NB4 (cell line): ENCODE measurements around a stretch of chr3.

DNA sequence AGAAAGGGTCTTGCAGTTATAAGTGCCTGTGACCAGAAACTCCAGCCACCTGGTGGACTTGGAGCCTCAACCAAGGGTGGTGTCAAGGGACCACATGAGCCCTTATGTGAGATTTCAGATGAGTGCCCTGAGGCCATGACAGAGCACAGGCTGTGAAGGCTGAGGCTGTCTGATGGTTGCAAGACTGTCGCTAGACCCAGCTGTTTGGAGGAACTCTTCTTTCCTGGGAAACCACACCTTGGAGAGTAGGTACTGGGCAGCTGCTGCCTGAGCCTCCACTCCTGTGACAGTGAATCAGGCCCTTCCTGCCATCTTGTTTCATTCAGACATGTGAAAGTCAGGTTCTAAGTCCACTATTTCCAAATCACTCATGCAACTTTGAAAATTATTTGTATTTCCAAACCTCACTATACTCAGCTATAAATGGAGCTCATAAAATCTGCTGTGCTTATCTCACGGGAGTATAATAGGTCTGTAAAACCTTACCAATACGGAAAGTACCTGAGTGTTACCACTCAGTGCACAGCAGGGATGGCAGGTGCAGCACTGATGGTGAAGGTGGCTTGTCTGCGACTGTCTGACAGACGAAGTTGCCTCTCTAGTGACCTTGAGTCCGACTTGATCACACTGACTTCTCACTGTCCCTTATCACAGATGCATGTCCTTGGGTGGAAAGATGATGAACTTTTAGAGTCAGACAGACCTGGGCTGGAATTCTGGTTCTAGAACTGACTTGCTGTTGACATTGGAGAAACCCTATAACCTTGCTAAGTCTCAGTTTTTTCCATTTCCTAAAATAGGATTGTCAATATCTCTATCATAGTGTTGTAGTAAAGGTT, 99.3 kb downstream of the RPL39L start:
- RRBS, result no CpG with 5 or more reads among the region's 6 CpGs

DNA sequence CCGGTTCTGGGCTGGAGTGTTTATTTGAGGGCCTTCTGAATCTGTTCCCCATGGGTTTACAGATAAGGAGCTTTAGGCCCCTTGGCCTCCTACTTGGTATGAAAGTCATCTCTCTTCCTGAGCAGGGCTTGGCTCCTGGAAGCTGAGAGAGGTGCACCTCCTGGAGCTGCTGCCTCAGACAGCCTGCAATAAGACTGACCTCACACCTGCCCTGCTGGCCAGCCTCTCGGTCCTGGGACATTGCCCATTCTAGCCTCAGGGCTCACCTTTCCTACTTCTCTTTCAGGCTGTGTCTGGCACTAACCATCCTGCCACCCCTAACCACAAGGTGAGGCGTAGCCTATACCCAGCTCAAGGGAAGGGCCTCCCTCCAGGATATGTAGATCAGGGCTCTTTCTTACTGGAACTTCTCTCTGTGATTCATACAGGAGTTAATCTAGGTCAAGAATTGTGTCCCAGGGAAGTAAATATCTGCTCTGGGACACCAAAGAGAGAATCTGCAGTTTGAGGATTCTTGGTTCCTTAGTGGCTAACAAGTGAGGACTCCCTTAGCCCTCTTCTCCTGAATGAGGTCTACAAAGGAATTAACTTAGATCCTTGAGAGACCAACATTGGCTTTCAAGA, 10.2 kb upstream of the RTP1 start:
- RRBS, result no CpG with 5 or more reads among the region's 3 CpGs

- RRBS, result no CpG with 5 or more reads among the region's 1 CpG
These were observed 1.6 kb downstream of the MASP1 start for GRCh38 chr3:187289851-187290452.

- RRBS, result no CpG with 5 or more reads among the region's 3 CpGs
These were observed 132.5 kb downstream of the SST start for GRCh38 chr3:187537726-187538084.

DNA sequence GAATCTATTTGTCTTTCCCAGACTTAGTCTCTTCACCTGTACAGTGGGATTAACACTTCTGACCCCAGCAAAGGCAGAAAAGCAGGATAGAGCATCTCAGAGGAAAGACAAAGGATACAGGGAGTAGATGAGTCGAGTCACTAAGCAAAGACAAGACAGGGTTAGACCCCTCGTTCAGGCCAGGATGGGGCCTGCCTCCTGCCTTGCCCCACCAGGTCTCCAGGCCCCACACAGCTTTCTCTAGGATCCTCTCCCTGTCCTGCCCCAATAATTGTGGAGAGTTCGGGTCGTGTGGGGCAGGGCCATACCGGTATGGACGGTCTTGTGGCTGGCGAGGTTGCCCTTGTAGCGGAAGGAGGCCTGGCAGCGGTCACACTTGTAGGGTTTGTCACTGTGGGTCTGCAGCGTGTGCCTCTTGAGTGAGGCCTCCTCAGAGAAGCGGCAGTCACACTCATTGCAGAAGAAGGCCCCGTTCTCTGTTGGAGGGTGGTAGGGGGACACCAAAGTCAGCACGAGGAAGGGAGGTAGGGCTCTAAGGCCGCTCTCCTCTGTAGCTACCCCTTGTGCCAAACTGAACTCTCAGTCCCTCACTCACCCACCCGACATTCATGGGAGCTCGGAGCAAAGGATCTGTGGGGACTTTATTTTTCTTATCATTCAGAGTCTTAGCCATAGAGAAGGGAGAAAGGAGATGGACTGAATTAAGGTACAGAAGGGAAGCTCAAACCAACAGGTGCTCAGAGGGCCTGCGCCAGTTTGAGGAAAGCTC, 18.7 kb downstream of the BCL6 start:
- RRBS, result no CpG with 5 or more reads among the region's 17 CpGs

DNA sequence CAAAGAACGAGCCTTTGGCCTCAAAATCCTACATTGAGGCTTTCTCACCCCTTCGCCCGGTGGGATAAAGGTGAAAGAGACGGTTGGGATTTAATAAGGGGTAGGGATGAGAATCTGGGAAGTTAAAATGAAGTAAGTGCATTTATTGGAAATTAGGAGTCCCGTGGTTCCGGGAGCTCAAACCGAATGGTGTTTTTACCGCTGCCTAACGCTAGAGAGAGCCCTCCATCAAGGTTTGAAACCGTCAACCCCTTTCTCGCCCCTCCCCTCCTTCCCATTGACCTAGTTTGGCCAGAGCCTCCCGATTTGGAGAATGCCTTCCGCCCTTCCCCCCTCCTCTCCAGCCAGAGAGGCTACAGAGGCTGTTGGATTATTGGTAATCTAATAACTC, 6.5 kb downstream of the BCL6 start:
- RRBS, result 0% methylated on average over 2 of the region's 13 CpGs

DNA sequence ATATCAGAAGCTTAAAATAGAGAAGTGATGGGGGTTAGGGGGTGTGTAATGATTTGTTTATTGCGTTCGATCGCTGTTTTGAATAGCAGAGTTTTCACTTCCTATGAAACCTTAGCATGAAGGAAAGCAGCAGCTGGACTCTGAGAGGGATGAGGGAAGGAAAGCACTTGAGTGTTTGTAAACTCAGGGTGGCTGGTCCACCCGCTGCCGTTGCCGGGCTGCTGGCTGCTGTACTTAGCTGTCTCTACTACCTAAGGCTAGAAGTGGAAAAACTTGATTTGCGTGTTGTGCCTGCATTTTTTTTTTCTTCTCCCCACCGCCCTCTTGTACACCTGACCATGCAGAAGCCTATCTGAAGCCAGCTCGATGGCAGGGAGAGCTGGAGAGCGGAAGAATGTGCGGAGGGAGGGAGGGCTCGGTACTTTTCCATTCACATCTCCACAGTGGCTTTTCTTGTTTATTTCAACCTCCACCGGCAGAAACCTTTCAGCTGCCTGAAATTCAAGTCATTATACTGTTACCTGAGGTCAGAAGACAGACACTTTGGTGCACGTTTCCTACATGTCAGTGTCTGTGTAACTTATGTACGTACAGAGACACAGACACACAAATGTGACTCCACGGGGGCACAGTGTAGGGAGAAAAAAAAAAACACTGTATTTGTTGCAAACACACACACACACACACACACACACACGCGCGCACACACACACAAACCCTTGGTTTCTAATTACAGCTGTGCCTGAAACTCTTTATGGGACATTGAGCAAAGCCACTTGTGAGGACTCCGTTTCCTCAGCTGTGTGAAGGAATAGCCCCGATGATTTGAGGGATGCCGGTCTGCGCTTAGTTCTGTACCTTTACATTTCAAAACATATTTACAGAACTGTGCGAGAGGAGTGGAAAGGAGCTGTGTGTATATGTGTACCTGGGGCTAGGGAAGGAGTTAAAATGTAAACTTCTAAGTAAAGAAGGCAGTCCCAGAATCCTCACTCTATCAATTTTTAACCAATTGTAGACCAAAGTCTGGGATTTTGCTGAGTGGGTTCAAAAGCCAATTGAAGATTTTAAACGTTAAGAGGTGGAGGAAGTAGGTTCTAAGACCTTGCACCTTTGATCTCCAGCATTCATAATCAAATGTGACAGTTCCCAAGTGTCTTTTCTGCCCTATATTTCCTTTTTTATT, 5.1 kb upstream of the BCL6 start:
- RRBS, result no CpG with 5 or more reads among the region's 25 CpGs

DNA sequence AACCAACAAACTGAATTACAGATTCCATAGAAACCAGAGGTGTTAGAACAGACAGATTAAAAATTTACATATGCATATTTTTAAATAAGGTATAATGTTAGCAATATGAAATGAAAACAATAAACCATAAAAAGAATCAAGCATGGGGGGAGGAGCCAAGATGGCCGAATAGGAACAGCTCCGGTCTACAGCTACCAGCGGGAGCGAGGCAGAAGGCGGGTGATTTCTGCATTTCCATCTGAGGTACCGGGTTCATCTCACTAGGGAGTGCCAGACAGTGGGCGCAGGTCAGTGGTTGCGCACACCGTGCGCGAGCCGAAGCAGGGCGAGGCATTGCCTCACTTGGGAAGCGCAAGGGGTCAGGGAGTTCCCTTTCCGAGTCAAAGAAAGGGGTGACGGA, 117.1 kb upstream of the BCL6 start:
- RRBS, result 98% methylated on average over 3 of the region's 16 CpGs

DNA sequence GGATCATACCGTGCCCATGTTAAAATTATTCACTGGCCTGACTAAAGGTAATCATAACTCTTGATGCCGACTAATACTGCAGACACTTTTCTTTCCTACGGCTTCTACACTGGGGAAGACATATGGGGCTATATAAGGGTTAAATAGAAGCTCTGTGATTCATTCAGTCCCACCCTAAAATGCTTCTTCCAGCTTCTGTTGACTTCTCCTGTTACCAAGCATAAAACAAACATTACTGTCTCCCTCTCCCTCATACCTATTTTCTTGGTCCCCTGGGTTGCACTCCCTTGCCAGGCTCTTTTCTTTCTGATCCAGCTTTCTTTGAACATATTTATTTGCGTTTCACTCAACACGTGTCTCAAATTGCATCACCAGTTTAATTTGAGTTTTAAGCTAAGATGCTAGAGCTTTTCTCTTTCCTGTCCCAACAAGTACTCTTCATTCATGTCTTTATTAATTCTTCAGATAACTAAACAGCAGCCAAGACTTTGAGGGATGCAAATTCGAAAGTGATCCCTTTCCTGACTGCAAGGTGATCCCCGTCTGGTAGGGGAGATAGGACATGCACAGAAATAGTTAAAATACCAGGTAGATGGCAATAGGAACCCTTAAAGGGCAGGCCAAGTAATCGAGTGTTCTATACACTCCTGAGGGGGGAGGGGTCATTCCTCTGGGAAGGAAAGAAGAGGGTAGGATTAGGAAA, 198.5 kb upstream of the BCL6 start:
- RRBS, result no CpG with 5 or more reads among the region's 8 CpGs

- RRBS, result no CpG with 5 or more reads among the region's 6 CpGs
These were observed 77.9 kb upstream of the LPP start for GRCh38 chr3:188075920-188076546.

DNA sequence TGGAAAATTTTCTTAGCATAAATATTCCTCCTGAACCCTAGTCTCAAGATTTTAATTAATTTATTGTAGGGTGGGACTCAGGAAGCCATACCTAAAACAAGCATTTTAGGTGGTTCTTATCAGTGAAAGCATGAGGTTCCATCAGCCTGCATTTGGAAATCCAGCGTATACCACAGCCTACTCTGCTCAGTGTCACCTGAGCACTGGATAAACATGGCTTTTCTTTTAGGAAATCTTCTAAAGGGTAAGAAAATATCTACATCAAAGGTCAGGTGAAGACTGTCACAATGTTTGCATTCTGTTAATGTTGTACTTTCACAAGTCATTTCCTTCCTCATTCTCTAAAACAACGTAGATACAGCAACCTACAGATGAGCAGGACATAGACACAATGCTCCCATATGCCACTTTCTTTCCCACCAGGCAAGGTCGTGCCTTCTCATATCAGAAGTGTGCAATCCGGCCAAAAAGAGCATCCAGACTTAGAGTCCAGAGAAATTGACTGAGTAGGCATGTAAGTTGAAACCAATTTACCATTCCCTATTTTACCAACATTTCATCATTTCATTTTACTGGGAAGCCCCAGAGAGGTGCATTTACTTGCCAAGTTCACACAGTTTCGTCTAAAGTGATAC, 30.8 kb upstream of the LPP start:
- RRBS, result no CpG with 5 or more reads among the region's 5 CpGs

DNA sequence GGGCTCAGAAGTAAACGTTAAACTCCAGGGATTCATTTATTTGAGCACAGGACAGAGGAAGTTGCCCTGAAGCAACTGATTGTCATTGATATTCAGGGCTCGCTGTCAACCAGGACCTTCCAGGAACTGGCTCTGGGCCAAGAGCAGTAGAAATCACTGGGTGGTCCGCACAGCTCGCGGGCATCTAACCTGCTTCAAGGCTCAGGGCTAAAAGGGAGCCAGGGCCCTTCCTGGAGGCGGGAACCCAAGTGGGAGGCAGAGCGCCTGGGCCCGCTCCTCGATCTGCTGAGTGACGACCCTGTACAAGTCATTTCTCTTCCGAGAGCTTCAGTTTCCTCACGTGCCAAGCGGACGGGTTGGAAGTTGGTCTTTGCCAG, 994 bp upstream of the LPP start:
- RRBS, result no CpG with 5 or more reads among the region's 14 CpGs

DNA sequence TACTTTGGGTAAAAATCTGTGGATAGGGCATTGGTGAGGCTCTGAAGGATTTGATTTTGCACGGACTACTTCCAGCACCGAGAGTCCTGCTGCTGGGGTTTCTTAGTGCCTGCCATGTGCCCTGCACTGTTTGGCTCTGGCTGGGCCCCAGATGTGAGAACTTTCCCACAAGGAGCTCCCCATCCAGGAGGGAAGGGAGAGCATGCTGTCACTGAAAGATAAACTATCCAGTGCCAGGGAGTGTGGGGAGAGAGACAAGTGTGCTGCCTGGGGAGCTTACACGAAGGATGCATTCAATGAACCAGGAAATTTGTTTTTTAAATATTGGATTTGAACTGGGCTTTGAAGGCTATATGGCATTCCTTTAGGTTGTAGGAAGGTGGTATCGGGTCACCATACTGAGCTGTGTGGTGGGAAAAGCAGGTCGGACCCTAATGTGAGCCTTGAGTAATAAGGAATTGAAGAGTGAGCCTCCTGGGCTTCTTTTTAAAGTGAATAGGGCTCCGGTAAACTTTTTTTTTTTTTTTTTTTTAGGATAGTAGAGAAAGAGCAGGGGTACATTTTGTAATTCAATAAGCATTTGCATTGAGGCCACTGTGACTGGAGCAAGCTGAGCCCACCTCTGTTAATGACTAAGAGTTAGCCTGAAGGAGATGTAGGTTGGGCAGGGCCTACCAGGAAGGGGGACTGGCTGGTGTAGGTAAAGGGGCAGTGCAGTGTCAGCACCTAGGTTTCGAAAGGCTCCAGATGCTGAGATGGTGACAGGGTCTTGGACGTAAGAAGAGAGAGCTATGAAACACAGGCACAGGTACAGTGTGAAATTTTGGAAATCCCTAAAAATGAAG, 30.4 kb downstream of the LPP start:
- RRBS, result no CpG with 5 or more reads among the region's 8 CpGs

- RRBS, result no CpG with 5 or more reads among the region's 3 CpGs
These were observed 61.6 kb downstream of the LPP start for GRCh38 chr3:188215411-188216109.

DNA sequence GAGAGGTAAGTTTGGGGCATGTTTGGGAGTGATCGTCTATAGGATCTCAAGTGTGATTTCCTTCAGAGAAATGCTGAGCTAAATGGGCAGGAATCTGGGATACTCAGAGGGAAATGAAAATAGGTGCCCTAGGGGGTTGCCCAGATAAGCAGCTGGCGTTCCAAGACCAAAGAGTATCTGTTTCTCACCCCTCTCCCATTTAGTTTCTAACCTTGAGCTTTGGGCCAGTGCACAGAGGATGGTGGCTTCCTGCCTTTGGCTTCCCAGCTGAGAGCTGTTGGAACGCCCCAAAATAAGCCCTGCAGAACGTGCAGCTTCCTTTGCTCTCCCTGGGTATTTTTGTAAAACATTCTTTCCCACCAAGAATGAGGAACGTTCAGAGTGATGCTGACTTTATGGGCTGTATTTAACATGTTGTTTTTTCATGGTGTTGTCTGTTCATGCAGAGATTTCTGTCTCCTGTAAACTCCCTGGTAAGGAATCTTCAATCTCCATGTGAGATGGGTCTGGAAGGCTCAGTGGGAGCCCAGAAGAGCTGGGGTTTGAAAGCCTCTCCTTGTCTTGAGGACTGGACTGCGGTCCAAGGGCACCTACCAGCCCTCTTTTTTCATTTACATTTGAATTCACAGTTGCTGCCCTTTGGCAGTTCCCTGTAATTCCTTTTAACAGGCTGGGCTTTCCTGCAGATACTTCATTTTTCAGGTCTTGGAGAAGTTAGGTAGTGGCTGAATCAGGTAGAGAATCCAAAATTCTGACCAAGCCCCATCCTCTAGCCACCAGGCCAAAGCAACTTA, 63.8 kb downstream of the LPP start:
- RRBS, result no CpG with 5 or more reads among the region's 6 CpGs

GRCh38 chr3:188295653-188296272, 141.8 kb downstream of the LPP start:
- RRBS, result no CpG with 5 or more reads among the region's 7 CpGs

DNA sequence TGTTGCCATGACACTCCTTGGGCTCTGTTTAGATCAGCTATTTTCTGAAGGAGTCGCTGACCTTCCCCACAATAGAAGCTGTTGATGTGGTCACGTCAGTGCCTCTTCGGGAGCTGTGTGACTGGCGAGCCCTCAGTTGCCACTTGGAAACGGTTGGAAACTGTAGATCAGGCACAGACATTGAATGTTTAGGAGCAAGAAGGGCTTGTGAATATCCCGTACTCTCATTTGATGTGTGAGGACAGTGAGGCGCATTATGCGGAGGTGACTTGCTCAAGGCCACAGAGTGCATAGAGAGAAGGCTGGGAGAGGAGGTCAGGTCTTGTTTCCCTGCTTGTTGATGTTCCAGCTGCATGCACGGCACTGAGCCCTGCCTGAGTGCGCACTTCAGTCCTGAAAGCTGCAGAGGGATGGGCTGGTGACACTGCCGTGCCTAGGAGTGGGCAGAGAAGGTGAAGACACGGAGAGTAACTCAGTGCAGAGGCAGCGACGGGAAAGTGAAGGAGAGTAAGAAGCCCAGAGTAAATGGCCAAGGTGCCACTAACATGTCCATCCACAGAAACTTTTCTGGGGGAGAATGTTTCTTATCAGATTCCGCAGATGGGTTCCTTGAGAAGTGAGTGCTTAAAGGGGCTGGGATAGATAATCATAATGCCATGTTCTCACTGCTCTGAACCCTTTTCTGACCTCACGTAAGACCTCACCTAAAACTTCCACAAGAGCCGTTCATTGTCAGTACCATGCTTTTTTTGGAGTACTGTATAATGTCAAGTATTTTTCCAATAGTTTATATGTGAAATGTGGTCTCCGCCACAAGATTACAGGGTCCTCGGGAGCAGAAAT, 198.6 kb downstream of the LPP start:
- RRBS, result no CpG with 5 or more reads among the region's 19 CpGs

DNA sequence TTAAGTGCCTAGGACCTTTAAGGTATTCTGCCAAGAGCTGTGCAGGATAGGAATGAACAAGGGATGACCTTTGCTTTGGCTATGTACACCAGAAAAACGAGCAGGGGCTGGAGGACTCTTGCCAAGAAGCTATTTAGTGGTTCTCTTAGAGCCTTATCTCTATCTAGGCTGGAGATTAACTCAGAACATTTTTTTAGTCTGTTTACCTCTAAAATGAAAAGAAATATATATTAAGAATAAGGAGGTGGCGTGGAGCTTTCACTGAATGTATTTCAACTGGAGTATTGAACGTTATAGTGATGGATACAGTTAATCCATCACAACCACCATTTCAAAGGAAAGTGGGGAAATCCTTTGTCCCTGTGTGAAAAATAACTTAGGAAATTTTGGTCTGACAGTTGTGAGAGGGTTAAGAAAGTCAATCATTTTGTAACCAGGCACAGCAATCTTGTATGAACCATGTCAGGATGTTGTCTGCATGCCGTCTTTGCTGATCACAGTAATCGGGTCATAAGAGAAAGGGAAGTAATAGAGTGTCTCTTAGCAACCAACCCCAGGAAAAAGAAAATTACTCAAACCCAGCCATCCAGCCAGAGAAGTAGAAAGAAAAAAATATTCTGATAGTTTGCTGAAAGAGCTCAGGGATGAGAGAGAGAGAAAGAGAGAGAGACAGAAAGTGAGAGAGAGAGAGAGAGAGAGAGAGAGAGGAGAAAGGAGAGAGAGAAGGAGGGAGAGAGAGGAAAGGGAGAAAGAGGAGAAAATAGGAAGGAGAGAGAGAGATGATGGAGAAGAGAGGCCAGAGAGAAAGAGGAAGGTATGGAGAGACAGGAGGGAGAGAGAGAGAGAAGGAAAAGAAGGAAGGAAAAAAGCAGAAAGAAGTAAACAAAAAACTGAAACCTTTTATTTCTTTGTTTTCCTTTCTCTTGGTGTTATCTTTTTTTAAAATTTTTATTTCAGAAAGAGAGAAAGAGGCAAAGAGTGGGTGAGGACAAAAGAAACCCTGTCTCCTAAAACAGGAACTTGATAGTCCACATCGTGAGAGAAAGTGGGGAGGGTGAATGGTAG, 279.3 kb downstream of the LPP start:
- RRBS, result no CpG with 5 or more reads among the region's 6 CpGs